UCH-1 (cell line): ENCODE measurements around a stretch of chr6.

- RRBS = no CpG with 5 or more reads among the region's 6 CpGs
These were observed 91.0 kb upstream of the ARID1B start for GRCh38 chr6:156686127-156686589.

DNA sequence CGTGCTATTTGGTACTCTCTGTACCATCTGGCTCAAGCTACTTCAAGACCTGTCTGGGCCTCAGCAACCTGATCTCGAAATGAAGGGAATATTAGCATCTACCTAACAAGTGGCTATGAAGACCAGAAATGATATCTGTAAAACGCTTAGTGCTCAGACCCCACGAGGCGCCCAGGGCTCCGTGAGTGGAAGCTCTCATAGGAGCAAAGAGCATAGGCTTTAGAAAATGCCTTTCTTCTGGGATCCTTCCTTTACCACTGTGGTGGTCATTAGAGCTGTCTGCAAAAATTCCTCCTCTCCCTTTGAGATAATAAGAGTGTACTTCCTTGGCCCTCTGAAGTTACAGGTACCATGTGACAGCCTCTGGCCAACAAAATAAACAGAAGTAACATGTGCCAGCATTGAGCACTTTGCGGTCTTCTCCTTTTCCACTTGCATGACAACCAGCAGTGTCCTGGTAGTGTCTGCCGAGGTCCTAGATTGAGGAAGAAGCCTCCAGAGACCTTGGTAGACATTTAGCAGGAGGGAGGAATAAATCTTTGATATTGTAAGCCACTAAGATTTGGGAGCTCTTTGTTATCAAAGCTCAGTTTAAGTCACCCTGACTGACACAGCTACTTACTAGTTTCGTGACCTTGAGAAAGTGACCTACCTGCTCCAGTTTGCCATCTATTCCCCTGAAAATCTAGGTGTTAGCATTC, 87.6 kb upstream of the ARID1B start:
- RRBS = no CpG with 5 or more reads among the region's 9 CpGs

GRCh38 chr6:156718692-156719110, 58.5 kb upstream of the ARID1B start:
- RRBS = no CpG with 5 or more reads among the region's 9 CpGs

- RRBS = no CpG with 5 or more reads among the region's 16 CpGs
These were observed 29.8 kb downstream of the ARID1B start for GRCh38 chr6:156806786-156807529.

GRCh38 chr6:156861484-156862610, 84.7 kb downstream of the ARID1B start:
- RRBS = no CpG with 5 or more reads among the region's 11 CpGs

DNA sequence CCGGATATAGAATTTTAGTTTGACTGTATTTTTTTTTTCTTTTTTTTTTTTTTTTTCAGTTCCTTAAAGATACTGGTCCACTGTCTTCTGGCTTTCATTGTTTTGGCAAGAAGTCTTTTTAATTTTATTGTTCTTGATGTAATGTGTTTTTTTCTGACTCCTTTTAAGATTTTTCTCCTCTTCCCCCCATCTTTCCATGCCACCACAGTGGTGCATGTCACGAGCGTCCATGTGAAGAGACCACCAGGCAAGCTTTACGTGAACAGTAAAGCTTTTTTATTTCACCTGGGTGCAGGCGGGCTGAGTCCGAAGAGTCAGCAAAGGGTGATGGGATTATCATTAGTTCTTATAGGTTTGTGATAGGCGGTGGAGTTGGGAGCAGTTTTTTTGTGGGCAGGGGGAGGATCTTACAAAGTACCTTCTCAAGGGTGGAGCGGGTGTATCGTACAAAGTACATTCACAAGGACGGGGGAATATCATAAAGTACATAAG, 198.4 kb downstream of the ARID1B start:
- RRBS = no CpG with 5 or more reads among the region's 10 CpGs

- RRBS = no CpG with 5 or more reads among the region's 13 CpGs
These were observed 241.8 kb downstream of the ARID1B start for GRCh38 chr6:157018583-157019859.

- RRBS = 0% methylated on average over 7 of the region's 99 CpGs
These were observed 244.4 kb downstream of the ARID1B start for GRCh38 chr6:157021353-157022168.

GRCh38 chr6:157089191-157089665, 234.1 kb downstream of the TMEM242 start:
- RRBS = no CpG with 5 or more reads among the region's 3 CpGs

- RRBS = no CpG with 5 or more reads among the region's 5 CpGs
These were observed 194.0 kb downstream of the TMEM242 start for GRCh38 chr6:157129175-157129815.

- RRBS = no CpG with 5 or more reads among the region's 13 CpGs
These were observed 106.5 kb downstream of the TMEM242 start for GRCh38 chr6:157216742-157217214.

- RRBS = 51% methylated on average over 2 of the region's 22 CpGs
These were observed 82.8 kb downstream of the TMEM242 start for GRCh38 chr6:157240331-157241086.

DNA sequence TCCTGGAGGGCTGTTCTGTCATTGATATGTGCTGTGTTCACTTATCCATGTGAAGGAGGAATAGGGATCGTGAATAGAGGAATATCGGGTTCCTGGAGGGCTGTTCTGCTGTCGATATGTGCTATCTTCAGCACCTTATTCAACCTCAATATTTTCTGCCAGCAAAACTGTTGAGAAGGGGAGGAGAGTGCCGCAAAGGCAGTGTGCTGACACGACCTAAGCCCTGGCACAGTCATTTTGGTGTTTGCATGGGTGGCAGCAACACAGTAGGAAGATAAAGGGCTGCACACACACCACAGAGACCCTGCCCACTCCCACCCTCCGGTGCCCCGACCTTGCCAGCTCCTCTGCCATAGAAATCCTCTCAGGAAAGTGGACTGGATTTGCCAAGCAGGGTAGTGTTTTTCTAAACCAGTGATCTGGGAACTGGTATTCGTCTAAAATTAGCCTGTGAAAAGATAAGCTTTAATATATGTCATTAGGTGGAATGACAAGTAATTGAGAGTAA, 47.0 kb downstream of the ZDHHC14 start:
- RRBS = no CpG with 5 or more reads among the region's 8 CpGs

DNA sequence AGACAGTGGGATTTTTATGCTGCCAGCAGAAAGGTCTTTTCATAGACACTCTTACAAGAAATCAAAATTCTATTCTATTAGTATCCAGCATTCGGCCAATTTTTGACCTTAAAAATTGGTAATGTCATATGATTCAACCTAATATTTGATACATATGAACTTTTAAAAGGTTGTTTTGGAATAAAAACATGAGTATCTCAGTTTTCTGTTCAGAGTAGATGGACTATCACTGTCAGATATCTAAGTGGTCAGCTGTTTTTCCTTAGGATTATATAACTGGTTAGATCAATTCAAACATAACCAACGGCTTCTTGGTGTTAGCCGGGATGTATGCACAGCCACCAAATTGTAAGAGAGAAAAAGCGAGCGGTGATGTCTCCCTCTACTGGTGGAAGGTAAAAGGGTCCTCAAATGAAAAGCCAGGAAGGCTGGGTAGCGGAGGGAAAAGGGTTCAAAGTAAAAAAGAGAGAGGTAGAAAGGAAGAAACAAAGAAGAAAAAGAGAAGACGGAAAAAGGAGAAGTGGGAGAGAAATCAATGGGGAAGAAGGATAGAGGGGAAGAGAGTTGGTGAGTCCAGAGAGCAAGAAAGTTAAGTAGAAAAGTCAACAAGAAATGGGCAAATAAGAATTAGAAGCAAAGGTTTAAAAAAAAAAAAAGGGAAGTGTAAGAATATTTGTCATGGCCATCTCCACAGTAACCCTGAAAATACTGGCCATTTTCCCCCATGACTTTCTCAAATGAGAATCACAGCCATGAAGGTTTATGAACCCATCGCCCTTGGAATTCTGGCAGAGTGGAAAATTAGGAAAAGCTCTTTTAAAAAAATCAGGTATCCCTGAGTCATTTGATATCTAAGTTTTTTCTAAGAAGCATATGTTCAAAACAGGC, 155.8 kb upstream of the SNX9 start:
- RRBS = no CpG with 5 or more reads among the region's 8 CpGs

DNA sequence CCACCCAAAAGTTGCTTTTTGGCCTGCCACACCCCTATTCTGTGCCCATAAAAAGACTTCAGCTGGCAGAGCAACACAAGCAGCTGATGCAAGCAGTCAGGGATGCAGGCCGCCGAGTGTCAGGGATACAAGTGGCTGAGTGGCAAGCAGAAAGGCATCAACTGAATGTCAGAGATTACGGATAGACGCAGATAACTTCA, 97.6 kb upstream of the SNX9 start:
- RRBS = no CpG with 5 or more reads among the region's 4 CpGs

DNA sequence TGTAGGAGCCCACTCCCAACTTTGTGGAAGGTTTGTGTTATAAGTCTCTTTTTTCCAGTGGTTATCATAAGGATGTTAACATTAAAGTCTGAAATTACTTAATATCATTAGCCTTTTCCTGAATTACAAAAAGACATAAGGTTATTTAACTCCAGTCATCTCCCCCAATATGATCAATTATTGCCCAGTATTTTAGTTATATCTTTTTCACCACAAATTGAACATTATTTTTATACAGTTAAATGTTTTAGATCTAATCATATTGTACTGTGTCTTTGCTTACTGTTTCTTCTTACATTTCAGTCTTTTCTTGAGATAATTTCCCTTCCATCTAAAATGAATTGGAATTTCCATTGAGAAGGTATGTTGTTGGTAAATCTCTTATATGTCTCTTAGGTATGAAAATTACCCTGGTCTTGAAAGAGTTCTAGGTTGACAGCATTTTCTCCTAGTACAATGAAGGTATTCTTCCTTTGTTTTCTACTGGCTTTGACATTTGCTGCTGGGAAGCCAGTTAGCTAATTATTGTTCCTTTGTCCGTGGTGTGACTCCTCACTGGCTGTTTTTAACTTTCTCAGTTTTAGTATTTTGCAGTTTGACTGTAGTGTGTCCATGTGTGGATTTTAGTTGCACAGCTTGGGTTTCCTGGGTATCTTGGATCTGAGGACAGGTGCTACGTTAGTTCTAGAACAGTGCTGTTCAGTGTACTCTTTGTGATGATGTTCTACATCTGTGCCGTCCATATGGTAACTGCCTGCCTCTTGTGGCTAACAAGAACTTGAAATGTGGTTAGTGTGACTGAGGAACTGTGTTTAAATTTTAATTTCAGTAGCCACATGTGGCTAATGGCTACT, 7.1 kb downstream of the SNX9 start:
- RRBS = no CpG with 5 or more reads among the region's 3 CpGs

DNA sequence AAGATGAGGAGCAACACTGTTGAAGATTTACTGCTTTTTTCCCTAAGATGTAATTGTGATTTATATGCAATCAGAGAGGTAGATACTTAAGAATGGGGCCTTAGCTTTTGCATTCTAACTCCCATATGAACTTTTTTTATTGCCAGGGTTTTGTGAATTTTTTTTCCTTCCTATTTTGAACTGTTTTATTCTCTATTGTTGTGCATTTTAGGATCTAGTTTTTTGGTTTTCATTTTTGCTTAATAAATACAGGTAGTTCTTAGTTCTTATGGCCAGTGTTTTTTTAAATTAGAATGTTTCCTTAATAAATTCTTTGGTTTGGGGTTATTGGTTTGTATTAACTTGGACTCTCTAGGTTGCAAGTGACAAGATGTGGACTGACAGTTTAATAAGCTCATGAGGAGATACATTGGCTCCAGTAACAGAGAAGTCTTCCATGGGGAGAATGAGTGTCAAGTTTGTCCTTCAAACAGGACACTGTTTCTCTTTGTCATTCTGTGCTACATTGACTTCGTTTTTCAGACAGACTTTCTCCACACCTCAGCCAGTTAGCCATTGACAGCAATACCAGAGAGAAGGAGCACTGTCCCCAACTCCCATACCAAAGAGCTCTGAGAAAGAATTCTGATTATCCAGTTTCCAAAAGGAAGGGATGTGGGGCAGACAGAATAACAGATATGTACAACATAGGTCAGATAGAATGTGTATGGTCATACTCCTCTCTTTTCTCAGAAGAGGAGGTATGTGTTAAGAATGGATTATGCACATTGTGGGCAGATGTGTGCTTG, 39.7 kb downstream of the SNX9 start:
- RRBS = no CpG with 5 or more reads among the region's 1 CpG

GRCh38 chr6:157904858-157905543, 76.7 kb upstream of the SYNJ2 start:
- RRBS = no CpG with 5 or more reads among the region's 6 CpGs

DNA sequence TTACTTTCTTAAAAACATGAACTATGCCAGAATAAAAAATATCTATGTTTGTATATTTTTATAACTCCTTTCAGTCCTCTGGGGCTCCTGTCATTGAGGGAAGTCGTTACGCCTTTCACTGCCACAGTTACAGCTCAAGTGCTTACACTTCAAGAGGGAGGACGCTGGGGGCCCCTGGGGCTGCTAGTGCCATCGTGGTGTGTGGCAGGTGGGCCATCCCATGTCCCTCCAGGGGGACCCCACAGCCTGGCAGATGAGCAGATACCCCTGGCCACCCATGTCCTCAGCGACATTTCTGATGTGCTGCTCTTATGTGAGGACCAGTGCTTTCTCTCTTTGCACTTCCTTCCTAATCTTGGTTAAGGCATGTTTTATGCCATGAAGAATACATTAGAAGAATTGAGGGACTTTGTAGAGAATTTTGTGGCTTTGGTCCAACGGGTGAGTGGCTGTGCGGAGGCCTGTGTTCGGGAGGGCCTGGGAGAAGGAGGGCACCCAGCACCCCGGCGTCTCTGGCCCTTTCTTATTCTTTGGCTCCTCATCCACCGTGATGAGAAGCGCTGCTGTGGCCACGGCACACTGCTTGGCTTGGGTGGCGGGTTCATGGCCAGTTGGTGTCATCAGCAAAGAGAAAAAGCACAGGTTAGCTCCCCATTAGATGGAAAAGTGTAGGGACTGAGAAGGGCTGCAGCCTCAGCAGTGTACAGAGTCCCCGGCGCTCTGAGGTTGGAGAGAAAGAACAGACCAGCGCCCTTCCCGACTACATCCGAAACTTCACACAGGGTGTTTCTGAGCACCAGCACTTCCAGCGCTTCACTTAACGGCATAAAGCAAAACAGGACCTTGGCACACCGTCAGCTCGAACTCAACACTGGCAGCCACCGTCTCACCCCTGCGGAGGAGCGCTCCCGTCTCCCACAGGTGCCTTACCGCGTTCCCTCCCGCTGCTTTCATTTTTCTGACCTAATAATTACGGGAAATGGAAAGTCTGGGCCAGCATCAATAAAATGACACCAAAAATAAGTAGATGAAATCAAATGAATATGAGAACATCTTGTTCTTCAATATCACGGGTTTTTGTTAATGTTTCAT, 38.1 kb upstream of the SYNJ2 start:
- RRBS = no CpG with 5 or more reads among the region's 32 CpGs

GRCh38 chr6:157947784-157948586, 33.7 kb upstream of the SYNJ2 start:
- RRBS = no CpG with 5 or more reads among the region's 10 CpGs